LHCN-M2 (cell line): ENCODE measurements around the genes SAP30, CEP44, AGA and TENM3.

DNA sequence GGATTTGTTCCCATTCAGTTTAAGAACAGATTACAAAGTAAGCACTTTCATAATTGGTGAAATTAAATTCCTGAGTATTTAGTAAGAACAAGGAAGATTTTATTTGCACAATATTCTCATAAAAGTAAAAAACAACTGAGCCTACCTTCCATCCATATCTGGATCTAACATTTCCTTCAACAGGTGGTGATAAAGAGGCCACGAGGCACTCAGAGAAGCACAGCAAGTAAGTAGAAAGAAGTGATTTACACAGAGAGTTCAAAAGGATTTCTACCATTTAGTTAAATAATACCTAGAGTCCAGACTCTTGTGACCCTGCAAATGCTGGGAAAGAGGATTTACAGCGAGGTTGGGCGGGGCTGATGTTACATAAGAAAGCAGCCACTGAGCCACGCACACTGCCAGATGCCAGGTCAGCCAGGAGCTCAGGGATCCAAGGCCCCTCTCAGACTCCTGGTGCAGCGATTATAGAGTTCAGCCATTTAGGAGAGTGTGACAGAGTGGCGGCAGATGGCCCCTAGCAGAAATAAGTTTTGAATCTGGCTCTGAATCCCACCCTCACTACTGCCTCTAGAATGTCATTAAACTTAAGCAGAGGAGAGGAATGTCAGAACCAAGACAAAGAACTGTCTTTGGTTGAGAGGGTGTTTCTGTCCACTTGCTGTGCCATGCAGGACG lies 50.4 kb downstream of the MFAP3L start:
- RAMPAGE, long total RNA = no peak

DNA sequence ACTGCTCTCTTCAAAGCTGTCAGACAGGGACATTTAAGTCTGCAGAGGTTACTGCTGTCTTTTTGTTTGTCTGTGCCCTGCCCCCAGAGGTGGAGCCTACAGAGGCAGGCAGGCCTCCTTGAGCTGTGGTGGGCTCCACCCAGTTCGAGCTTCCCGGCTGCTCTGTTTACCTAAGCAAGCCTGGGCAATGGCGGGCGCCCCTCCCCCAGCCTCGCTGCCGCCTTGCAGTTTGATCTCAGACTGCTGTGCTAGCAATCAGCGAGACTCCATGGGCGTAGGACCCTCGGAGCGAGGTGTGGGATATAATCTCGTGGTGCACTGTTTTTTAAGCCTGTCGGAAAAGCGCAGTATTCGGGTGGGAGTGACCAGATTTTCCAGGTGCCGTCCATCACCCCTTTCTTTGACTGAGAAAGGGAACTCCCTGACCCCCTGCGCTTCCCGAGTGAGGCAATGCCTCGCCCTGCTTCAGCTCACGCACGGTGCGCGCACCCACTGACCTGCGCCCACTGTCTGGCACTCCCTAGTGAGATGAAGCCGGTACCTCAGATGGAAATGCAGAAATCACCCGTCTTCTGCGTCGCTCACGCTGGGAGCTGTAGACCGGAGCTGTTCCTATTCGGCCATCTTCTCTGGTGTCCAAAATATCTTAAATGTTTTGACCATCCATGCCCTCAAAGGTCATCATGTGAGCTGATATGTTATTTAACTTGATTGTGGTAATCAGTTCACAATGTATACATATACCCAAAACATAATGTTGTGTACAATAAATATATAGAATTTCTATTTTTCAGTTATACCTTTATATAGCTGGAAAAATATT lies 698.8 kb upstream of the AADAT start:
- RAMPAGE, long total RNA = no peak

DNA sequence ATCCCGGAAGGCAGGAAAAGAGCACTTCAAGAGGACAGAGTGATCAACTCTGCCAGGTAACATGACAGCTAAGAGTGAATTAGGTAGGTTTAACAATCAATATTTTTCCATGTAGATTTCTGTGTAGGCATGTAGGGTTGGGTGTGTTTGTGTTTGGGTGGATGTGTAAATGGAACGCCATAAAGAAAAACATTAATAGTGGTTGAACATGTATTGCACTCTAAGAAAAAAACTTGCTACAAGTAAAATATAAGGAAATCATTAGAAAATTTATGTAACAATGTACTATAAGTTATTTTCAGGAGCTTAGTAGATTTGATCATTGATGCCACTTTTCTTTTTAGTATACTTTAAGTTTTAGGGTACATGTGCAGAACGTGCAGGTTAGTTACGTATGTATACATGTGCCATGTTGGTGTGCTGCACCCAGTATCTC lies 456.6 kb upstream of the GALNT7 start:
- RAMPAGE, long total RNA = no peak

- RAMPAGE, long total RNA = no peak
Measured at GRCh38 chr4:173332606-173333261, 1.4 kb downstream of the HMGB2 start.

GRCh38 chr4:173370773-173371728 lies at the start of gene SAP30:
Gene SAP30, plus strand, starts transcription at chr4:173370954.
- RAMPAGE, long total RNA = no peak

DNA sequence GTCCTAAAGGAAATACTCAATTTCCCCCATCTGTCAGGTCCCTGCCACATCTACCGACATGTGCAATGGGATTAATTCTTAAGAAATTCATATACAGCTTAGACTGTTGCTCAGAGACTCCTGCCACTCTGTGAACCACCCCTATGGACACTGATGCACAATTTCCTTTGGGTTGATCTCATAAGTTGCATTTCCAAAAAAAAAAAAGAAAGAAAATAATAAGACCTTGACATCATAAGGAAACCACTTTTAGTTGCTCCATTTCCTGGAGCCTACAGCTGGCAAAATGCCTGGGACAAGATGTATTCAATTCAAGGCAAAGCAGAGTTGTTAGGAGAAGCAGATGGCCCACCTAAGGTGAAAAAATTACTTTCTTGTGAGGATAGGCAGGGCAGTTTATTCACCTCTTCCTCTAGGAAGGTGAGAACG lies 14.0 kb upstream of the SCRG1 start:
- RAMPAGE, long total RNA = no peak

DNA sequence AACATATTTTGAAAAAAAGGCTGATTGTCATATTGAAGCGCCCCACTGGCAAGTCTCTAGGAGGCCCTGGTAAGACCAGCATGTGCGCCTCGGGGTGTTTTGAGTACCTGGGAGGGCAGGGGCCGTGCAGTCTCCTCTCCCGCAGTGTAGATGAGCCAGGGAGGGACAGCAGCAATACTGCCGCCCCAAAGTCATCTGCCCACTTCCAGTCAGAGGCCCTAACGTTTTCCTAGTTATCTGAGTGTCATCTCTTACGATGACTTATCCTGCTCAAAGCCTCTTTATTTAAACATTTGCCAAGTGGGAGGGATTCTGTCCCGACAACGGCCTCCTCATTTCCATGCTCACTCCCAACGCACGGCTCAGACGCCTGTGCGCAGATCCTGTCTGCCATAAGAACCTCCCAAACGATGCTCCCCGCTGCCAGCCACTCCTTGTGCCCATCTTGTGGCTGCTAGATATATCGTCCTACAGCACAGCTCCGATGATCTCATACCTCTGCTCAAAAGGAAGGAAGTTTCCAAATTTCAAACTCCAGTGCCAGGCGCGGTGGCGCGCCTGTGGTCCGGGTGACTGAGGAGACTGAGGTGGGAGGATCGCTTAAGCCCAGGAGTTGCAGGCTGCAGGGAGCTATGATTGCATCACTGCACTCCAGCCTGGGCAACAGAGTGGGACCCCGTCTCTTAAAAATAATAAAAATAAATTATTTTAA lies 17.2 kb upstream of the SCRG1 start:
- RAMPAGE, long total RNA = no peak

GRCh38 chr4:174283507-174284590 lies at the start of gene CEP44:
Gene CEP44, plus strand, starts transcription at chr4:174283911.
- RAMPAGE, long total RNA = start-site peak on the minus strand at chr4:174283627-174283670, 18 reads

DNA sequence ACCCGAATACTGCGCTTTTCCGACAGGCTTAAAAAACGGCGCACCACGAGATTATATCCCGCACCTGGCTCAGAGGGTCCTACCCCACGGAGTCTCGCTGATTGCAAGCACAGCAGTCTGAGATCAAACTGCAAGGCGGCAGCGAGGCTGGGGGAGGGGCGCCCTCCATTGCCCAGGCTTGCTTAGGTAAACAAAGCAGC lies 101.8 kb downstream of the ADAM29 start:
- RAMPAGE, long total RNA = no peak

DNA sequence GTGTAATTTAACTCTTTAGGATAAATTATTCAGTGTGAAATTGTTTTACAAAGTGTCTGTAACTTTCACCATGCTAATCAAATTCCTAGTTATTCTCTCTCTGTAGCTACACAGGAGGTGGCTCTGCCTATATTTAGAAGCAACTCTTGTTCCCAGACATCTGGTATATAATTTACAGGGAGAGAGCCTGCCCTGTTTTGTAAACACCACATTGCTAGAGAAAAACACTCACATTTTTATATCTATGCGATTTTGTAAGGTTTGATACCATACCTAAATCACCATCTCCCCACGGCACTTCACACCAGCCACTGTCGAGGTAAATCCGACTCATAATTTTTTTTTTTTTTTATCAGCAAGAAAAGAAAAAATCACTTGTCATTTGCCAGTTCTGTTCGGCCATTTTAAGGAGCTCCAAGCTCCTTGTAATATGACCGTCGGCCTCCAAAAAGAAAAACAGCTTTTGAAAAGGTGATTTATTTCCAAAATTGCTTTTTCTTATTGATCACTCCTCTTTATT lies 35.6 kb upstream of the SPATA4 start:
- RAMPAGE, long total RNA = no peak

GRCh38 chr4:177441782-177442649 lies at the start of gene AGA:
Gene AGA, minus strand, starts transcription at chr4:177442437.
- RAMPAGE, long total RNA = start-site peak on the minus strand at chr4:177442395-177442412, 31 reads

GRCh38 chr4:180403438-180403864 lies 1839.8 kb upstream of the TENM3 start:
- RAMPAGE, long total RNA = no peak

DNA sequence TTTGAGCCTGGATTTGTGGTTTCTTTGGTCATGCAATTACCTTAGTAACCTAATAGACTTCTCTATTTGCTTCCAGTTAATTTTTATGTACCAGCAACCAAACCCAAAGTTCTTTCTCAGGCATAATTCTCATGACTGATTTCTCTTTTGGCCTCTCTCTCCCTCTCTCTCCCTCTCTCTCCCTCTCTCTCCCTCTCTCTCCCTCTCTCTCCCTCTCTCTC lies 1420.0 kb upstream of the TENM3 start:
- RAMPAGE, long total RNA = no peak

DNA sequence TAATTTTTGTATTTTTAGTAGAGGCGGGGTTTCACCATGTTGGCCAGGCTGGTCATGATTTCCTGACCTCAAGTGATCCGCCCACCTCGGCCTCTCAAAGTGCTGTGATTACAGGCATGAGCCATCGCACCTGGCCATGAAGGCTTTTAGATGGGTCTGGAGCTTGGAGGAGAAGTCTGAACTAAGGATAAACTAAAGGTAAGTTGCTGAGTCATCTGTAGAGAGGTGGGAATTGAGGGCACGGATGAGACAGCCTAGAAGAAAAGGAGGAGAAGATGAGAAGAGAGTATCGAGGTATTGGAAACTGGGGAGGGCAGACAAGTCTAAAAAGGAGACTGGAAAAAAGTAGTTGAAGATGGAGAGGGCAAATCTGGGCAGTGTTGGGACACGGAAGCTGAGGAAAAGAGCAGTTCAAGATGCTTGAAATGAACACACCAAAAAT lies at the start of gene TENM3:
TENM3 (plus strand) TSS at position 124 of the 442 bp plus-strand sequence.
- RAMPAGE, long total RNA = no peak

- RAMPAGE, long total RNA = no peak
Measured at GRCh38 chr4:182748256-182748711, 168.9 kb downstream of the DCTD start.

GRCh38 chr4:182890742-182891697 lies 26.2 kb downstream of the DCTD start:
- RAMPAGE, long total RNA = no peak

- RAMPAGE, long total RNA = no peak
Measured at GRCh38 chr4:183183010-183184001, 84.2 kb downstream of the WWC2 start.

DNA sequence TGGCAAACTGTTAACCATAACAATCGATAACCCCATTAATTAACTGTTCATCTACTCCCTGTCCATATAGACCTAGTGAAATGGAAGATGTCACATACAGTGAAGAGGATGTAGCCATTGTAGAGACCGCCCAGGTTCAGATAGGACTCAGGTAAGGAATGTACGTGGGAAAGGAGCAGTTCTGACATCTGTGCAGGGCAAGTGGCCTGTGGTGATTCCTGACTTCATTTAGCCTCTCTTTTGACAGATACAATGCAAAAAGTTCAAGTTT lies 54.5 kb downstream of the CLDN22 start:
- RAMPAGE, long total RNA = no peak

DNA sequence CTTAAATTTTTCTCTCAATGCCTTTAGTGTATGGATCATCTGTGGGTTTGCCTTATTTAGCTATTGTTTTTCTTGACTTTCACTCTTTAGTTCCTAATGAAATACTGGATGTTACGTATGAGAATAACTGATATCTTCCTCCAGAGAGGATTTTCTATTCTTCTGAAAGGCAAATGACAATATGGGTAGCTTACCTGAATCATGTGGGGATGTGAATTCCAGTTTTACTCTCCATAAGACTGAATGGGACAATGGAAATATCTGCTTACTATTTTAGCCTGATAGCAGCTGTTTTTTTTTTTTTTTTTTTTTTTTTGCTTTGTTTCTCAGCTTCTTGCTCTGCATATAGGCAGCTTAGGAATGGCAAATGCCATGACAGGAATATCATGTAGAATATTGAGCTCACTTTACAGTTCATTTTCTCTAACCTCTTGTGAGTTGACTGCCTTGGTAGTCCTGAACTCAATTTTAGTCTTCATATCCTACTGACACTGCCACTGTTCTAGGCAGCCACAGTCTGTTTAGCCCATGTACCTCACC lies 40.1 kb downstream of the CLDN22 start:
- RAMPAGE, long total RNA = no peak

GRCh38 chr4:183758713-183759093 lies 99.6 kb downstream of the TRAPPC11 start:
- RAMPAGE, long total RNA = no peak